Measurements from ENCODE around the genes DLX6 and DLX5.

GRCh38 chr7:94927646-94928212, 20.3 kb downstream of the PPP1R9A start:
- PRO-cap = no peak

DNA sequence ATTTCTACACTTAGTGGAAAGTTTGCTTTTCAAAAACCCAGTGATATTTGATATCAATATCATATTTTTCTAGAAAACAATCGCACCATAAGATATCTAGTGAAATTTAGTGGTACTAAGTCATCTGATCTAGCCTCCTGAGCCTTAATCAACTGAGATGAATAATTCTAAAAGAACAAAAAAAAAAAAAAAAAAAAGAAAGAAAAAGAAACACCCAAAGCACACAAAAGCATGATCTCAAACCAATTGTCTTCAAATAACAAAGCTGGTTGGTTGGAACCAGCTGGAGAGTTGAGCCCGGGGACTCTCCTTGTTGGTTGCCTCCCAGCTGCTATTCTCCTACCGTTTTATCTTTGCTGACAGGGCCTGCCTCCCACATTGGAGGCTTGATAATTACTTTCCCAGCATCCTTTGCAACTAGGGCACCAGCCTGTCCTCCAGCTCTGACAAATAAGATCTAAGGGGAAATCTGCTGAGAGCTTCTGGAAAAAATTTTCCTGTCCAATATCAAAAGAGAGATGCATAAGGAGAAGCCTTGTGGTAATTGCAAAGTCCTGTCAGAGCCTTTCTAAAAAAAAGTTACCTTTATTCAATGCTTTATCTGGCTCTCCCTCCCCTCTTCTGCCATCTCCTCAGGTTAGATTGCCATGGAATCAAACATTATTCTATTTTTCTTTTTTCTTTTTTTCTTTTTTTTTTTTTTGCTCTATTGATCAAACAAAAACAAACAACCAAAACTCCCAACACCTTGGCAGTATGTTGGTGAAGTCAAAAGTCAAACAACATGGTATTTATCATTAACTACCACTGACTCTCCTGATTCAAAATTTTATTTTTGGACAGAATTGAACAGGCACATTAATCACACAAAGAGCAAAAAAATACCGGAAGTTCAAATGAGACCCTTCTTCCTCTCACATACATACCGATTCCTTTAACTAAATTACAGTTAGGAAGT, 6.7 kb downstream of the PON1 start:
- PRO-cap = no peak

- PRO-cap = no peak
These were observed 1.8 kb downstream of the PON3 start for GRCh38 chr7:95394488-95394687.

DNA sequence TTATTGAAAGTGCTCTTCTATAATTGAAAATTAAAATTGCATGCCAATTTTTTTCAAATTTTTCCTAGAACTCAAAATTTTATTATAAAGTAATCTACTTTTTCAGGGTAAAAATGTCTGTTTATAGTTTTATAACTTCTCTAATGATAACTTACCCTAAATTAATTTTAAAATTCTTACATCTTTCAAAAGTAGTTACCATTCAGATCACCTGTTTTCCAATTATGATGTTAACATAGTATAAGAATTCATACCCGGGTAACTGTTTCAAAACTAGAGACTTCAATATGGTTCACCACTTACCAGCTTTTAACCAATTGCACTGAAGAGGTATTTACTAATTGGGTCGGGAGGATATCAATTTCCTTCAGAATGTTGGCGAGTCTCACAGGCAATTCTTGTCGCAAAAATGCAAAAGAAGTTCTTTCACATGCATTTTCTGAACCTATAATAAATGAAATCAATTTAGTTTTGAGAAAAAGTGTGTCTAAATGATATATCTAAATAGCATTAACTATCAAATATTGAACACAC, 1.5 kb downstream of the PDK4 start:
- PRO-cap = no peak

DNA sequence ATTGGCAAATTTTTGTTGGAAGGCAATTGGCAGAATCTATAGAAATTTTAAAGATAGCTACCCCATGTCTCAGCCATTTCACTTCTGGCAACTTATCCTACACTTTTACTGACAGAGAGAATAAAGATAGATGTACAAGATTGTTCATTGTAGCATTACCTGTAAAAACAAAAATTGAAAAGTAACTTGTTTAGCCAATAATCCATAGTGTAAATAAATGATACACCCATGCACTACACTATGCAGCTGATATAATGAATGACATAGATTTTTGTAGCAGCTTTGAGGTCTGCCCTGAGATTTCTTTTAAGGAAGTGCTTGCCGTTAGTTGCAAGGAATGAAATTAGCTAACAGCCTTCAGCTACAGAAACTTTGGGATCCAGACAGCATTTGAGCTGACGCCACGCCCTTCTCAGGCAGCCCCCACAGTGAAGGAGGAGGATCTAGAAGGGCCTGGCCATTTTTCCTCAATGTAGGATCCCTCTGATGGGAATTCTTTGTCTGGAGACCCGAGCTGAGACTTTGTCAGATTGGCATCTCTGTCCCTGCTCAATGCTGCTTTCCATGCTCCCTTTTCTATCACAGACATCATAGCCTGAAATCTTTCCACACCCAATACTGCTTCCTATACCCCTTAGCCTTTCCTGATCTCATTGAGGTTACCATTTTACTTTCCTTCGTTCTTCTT, 6.1 kb upstream of the PDK4 start:
- PRO-cap = no peak

DNA sequence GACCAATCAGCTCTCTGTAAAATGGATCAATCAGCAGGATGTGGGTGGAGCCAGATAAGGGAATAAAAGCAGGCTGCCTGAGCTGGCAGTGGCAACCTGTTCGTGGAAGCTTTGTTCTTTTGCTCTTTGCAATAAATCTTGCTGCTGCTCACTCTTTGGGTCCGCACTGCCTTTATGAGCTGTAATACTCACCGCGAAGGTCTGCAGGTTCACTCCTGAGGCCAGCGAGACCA, 9.6 kb upstream of the PDK4 start:
- PRO-cap = no peak

DNA sequence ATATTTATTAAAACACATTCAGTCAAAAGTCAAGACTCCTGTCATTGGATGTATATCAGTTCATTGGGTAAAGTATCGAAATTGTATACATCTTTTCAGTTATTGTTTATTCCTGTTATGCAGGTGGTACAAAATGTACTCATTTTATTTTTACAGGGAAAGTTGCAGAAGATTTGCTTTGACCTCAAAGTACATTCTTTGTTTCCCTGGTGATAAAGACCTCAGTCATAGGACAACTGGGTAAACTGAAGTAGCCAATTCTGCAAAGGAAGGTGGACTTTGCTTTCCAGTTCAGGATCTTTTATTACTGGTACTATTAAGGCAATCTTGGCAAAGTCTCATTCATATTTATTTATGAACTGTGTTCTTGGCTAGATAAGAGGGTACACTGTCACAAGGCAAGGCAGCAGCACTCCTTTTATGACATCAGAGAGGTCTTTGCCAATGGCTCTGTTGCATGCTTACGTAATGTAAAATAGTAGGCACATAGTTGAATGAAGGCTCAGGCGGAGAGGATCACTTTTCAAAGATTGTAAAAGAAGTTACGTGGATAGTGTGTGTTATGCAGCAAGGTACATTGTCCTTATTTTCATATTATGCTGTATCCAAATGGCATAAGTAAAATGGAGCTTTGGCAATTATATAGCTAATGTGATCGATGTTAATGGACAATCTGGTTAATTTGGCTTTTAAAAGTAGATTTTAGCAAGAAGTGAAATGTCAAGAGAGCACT, 63.7 kb upstream of the PDK4 start:
- PRO-cap = no peak

DNA sequence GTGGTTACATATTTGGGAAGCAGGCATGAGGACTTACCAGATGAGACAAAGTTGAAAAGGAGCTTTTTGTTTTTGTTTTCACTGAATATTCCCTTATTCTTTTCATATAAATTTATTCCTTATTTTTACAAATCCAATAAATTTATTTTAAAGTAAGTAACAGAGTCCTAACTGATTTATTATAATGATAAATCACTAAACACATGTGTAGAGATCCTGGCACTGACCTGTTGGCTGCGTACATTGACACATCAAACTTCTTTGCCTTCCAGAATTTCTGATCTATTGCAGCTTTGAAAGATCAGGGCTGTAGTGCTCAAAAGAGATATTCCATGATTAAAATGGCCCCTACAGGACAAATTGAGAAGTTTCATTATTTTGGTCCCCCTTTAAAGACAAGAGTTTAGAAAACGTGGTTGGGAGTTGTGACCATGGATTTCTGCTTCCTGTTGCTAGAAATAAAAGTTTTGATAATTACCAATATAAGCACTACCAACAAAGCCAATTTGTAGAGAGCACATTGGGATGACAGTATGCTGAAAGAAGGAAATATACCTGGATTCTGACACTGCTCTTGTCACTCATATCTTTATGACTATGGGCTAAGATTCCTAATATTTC, 87.7 kb upstream of the PDK4 start:
- PRO-cap = no peak

- PRO-cap = no peak
These were observed 185.2 kb downstream of the SLC25A13 start for GRCh38 chr7:96136399-96137323.

- PRO-cap = no peak
These were observed 101.1 kb downstream of the SLC25A13 start for GRCh38 chr7:96220762-96221295.

- PRO-cap = no peak
These were observed 83.3 kb downstream of the SLC25A13 start for GRCh38 chr7:96238529-96239026.

DNA sequence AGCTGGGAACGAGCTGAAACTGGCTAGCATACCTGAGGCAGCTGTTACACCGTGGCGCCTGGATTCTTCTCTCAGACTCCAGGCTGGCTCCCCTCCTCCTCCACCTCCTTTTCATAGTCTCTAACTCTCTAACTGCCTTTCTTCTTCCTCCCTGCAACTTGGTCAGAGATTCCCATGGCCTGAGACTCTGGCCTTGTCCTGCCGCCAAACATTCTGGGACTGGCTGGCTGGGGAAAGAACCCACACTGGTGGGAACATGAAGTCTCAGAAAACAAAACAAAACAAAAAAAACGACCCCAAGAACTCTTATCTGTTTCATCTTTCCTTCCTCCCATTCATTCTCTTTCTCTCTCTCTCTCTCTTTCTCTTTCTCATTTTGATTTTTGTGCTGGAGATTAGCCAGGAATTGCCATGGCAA, 76.7 kb upstream of the SEM1 start:
- PRO-cap = no peak

GRCh38 chr7:96794939-96795222, 85.2 kb upstream of the SEM1 start:
- PRO-cap = no peak

DNA sequence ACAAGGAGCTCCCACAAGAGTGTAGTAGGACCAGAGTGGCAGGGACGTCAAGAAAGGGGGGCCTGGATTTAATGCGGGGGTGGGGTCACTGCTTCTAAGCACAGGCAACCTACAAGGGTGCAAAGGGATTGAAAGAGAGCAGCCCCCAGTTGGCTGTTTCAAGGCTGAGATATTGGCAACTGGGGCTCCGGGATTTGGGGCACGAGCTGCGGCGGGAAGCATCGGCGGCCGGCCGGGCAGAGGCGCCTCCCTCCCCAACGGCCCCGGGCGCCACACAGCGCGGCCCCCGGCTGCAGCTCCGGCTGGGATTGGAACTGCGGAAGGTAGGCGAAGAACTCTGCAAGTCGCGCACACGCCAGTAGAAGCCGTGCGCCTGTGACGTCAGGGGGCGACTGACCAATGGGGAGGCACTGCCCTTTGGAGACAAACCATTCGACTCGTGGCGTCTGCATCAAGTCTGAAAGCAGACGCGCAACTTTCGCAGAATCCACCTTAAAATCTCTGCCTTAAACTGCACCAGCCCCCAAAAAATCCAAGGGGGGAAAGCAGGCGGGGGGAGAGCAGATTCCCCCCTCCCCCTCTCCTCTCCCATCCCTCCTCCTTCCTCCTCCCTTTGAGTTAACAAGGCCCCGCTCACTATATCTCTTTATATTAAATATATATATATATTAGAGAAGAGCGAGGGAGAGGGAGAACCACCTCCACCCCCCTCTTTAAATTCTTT, at the start of gene DLX6:
Gene DLX6 (plus strand): TSS at position 431 of the 724 bp plus-strand sequence.
- PRO-cap = no peak

DNA sequence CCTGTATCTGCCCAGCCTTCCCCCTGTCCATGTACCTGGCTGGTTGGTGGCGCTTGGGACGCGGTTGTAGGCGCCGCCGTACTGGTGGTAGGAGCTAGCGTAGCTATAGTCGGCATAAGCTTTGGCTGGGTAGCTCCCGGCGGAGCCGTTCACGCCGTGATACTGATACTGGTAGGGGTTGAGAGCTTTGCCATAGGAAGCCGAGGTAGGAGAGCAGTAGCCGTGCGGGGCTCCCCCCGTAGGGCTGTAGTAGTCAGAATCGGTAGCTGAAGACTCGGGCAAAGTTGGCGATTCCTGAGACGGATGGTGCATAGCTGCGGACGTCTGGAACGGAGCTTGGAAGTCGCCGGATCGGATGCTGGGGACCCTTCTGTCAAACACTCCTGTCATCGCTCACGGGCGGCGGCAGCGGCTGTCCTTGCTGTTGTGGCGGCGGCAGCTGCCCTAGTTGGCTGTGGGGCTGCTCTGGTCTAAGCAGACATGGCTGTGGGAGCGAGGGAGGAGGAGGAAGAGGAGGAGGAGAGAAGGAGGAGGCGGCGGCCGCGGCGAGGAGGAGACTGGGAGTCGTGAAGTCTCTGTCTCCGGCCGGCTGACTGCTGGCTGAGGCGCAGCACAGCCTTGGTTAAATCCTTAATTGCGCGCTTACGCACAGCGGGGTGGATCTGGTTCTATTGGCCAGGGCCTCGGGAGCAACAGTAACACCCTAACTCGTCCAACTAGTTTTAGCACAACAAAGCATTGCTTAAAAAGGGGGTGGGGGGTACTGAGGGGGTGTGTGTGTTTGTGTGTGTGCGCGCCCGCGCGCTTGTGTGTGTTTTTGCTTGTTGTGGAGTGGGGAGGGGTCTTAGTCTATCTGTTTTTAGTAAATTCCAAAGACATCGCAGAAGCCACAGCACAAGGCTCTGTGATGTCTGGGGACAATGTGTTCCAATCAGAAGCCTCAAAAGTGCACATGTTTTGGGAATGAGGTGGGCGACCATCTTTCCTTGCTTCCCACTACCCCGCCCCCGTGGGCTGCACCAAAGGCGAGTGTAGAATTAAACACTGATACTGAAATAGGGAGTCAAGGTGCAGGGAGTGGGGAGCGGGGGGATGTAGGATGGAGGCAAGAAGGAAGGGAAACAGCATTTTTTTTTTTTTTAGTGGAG, at the start of gene DLX5:
Gene DLX5 (minus strand): TSS at position 598 of the 1,148 bp plus-strand sequence.
- PRO-cap = no peak

GRCh38 chr7:97232672-97233002, 115.1 kb downstream of the SDHAF3 start:
- PRO-cap = no peak

GRCh38 chr7:97450742-97451133, 281.1 kb upstream of the TAC1 start:
- PRO-cap = no peak

DNA sequence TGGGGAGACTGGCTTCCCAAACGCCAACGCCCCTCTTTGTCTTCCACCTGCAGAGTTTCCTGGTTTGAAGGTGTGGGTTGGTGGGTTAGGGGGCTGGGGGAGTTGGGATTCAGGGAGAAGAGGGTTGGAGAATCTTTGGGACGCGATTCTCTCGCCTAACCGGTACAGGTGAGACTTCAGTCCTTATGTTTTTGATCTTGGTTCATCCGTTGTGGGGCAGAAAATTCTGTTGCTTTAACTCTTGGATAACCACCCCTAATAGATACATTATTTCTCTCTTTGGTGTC, 352 bp downstream of the TAC1 start:
- PRO-cap = no peak

GRCh38 chr7:98240770-98241323, 11.2 kb downstream of the TECPR1 start:
- PRO-cap = no peak

GRCh38 chr7:98283139-98283668, 1.7 kb downstream of the BRI3 start:
- PRO-cap = no peak

Measured in SP-49 (cell line).